Lung (tissue), 4 donors: ENCODE data around the gene AGA.

DNA sequence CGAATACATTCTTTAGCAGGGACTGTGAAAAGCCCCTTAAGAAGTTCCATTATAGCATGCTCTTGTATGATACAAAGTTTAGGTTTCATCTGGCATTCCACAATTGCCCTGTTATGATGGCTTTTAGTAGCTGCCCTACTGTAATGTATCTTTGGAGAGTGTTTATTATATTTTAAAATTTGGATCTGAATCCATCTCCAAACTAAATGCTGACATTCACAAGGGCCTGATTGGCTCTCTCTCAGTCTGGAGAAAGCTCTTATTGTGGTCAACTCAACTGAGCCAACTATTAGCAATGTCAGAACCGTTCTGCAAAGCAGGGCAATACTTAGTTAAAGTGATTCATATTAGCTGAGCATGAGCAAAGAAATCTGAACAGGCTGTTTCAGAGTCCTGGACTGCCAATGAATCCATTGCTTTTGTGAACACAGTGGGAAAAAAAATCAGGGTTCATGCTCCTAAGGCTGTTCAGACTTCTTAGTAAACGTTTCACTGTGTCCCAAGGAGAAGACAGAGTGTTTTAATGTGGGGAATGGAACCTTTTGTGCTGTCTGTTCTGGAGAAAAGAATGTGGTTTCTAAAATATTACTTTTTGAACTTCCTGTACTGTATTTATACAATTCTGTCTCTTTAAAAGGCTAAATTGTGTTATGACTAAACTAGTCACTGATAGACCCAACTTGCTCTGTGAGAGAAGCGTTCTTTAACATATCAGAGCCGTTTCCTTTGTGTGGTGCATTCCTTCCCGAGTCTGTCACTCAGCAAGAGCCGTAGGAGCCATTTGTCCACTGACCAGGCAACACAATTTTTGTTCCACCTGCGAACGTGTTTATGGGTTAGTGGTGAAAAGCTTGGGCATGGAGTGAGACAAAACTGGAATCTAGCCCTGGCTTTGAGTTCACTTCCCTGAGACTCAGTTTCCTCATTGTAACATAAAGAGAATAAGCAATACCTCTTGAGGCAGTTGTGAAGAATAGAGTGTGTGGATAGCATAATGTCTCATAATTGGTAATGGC lies 366.1 kb downstream of the FBXO8 start:
- PRO-cap: no peak
- RAMPAGE, long total RNA: no peak
- RRBS: no CpG with 5 or more reads among the region's 9 CpGs

- PRO-cap: no peak
- RAMPAGE, long total RNA: no peak
- RRBS: no CpG with 5 or more reads among the region's 1 CpG
Measured at GRCh38 chr4:173989082-173989398, 294.4 kb downstream of the FBXO8 start.

- PRO-cap: no peak
- RAMPAGE, long total RNA: no peak
- RRBS: no CpG with 5 or more reads among the region's 11 CpGs
Measured at GRCh38 chr4:173990694-173991219, 292.7 kb downstream of the FBXO8 start.

GRCh38 chr4:176090090-176090430 lies 24.4 kb downstream of the WDR17 start:
- PRO-cap: no peak
- RAMPAGE, long total RNA: no peak
- RRBS: no CpG with 5 or more reads among the region's 2 CpGs

- PRO-cap: no peak
- RAMPAGE, long total RNA: no peak
- RRBS: no CpG with 5 or more reads among the region's 7 CpGs
Measured at GRCh38 chr4:176230890-176231409, 35.6 kb upstream of the SPATA4 start.

- PRO-cap: no peak
- RAMPAGE, long total RNA: no peak
- RRBS: no CpG with 5 or more reads among the region's 16 CpGs
Measured at GRCh38 chr4:176276993-176277755, 8.2 kb upstream of the ASB5 start.

- PRO-cap: no peak
- RAMPAGE, long total RNA: no peak
- RRBS: no CpG with 5 or more reads among the region's 7 CpGs
Measured at GRCh38 chr4:176333170-176333728, 13.5 kb downstream of the SPCS3 start.

GRCh38 chr4:176788872-176789357 lies 3.8 kb downstream of the VEGFC start:
- PRO-cap: no peak
- RAMPAGE, long total RNA: no peak
- RRBS: no CpG with 5 or more reads among the region's 7 CpGs

- PRO-cap: no peak
- RAMPAGE, long total RNA: no peak
- RRBS: no CpG with 5 or more reads among the region's 3 CpGs
Measured at GRCh38 chr4:177010282-177010855, 217.6 kb upstream of the VEGFC start.

- PRO-cap: bidirectional peak, plus-strand start at chr4:177442283, minus-strand start at chr4:177442064; bidirectional peak, plus-strand start at chr4:177442514, minus-strand start at chr4:177442391
- RAMPAGE, long total RNA: no peak
- RRBS: no CpG with 5 or more reads among the region's 61 CpGs
Measured at GRCh38 chr4:177441782-177442649, at the start of gene AGA. AGA (minus strand) TSS chr4:177442437.

- PRO-cap: no peak
- RAMPAGE, long total RNA: no peak
- RRBS: no CpG with 5 or more reads among the region's 24 CpGs
Measured at GRCh38 chr4:177444843-177445532, 2.8 kb upstream of the AGA start.

GRCh38 chr4:178532074-178532510 lies 1089.9 kb upstream of the AGA start:
- PRO-cap: no peak
- RAMPAGE, long total RNA: no peak
- RRBS: no CpG with 5 or more reads among the region's 7 CpGs

GRCh38 chr4:180057824-180058171 lies 2185.4 kb upstream of the TENM3 start:
- PRO-cap: no peak
- RAMPAGE, long total RNA: no peak
- RRBS: no CpG with 5 or more reads among the region's 23 CpGs

DNA sequence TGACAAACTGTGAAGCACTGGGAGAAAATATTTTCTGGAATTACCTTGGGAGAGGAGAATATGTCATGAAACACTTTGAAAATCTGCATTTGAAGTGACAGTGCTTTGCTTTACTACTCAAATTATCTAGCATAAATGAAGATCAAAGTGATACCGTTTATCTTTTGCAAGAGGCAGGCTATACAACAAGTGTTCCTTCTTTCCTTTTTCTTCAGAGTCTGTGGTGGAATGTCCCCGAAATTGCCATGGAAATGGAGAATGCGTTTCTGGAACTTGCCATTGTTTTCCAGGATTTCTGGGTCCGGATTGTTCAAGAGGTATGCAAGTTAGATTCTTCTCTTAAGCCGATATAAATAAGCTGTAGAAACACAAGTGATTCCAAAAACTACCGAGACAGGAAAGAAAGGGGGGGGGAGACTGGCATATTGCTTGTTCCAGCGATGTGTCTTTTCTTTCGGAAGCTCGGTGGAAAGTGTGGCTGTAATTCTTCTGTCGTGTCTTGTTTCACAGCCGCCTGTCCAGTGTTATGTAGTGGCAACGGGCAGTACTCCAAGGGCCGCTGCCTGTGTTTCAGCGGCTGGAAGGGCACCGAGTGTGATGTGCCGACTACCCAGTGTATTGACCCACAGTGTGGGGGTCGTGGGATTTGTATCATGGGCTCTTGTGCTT lies 237.0 kb downstream of the DCTD start:
- PRO-cap: no peak
- RAMPAGE, long total RNA: no peak
- RRBS: no CpG with 5 or more reads among the region's 17 CpGs

- PRO-cap: no peak
- RAMPAGE, long total RNA: no peak
- RRBS: 9% methylated on average over 35 of the region's 73 CpGs
Measured at GRCh38 chr4:182806107-182807333, 110.7 kb downstream of the DCTD start.

DNA sequence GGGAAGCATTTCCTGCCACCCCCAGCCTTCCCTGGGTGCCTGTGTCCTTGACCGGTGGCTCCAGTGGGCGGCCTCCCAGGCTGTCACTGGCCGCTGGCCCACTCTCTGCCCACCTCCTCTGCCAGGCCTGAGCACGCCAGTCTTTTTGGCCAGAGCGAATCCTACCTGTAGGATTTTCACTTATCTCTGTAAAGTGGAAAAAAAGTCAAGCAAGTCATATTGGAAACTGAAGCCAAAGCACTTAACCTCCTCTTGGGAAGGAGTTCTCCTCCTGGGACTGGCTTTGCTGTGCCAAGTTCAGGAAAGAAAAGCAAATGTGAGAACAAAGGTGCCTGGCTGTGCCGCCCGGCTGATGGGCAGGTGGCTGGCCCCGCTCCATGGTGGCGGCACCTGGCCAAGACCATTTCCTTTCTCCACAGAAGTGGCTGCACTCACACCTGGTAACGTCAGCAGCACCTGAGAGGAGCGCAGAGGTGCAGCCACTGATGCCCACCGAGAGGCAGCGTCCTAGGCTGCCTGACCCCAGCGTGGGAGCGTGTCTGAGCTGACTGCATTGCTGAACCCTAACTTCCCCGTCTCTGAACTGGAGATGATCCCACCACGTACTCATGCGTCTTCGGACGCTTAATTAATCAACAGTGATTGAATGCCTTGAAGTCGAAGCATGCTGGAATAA lies 54.3 kb downstream of the DCTD start:
- PRO-cap: no peak
- RAMPAGE, long total RNA: no peak
- RRBS: 70% methylated on average over 1 of the region's 21 CpGs

DNA sequence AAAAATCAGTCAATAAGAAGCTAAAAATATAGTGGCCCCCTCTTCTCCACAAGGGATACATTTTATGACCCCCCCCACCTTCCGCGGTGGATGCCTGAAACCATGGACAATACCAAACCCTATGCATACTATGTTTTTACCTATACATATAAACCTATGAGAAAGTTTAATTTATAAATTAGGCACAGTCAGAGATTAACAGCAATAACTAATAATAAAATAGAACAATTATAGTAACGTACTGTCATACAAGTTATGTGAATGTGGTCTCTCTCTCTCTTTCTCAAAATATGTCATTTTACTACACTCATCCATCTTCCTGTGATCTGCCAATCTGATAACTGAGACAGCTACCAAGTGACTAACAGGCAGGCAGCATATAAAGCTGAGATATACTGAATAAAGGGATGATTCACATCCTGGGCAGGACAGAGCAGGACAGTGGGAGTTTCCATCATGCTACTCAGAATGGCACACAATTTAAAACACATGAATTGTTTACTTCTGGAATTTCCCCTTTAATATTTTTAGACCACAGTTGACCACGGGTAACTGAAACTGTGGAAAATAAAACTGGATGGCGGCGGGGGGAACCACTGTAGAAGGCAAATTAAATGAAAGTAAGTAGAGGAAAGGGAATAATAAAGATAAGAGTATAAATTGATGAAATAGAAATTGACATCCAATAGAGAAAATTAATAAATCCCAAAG lies 58.5 kb upstream of the DCTD start:
- PRO-cap: no peak
- RAMPAGE, long total RNA: no peak
- RRBS: no CpG with 5 or more reads among the region's 6 CpGs

- PRO-cap: no peak
- RAMPAGE, long total RNA: no peak
- RRBS: no CpG with 5 or more reads among the region's 13 CpGs
Measured at GRCh38 chr4:183268652-183269144, 51.4 kb downstream of the CLDN22 start.

GRCh38 chr4:183350665-183351046 lies 28.4 kb upstream of the CLDN24 start:
- PRO-cap: no peak
- RAMPAGE, long total RNA: no peak
- RRBS: no CpG with 5 or more reads among the region's 9 CpGs

DNA sequence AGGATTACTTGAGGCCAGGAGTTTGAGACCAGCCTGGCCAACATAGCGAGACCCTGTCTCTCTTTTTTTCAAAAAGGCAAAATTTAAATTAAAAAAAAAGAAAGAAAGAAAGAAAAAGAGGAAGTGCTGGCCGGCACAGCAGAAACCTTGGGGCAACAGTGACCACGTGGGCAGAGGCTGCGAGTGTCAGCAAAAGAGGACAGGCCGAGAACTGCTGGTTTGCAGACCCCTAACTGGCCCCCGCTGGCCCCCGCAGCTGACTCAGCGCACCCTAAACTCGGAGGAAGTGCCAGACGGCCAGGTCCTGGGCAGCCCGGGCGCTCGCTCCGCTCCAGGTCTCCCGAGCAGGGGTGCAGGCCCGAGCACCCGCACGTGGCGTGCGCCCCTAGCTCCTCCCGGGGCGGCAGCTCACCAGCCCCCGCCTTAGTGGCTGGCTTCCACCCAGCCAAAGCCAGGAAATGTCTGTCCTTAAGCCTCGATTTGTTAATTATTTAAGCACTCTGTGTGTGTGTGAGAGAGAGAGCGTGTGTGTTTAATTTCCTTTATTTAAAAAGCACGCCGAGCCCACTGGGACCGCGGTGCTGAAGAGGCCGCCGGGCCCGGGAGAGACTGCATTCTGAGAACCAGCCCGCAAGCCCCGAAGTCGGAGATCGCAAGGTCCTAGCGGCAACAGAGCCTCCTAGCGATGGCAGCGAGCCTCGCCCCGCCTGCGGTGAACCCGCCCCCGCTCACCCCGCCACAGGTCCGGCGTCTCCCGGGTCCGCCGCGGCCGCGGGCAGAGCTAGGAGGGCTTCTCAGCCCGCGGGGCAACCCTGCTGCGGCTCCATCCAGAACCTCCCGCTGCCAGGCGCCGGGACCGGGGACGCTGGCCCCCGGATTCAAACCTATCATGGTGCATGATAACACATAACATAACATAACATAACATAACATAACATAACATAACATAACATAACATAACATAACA lies 46.0 kb upstream of the CDKN2AIP start:
- PRO-cap: no peak
- RAMPAGE, long total RNA: no peak
- RRBS: 3% methylated on average over 26 of the region's 62 CpGs